ENCODE measurements around the gene EXO1.

- CAGE, long polyA plus RNA: no peak
- RRBS: no CpG with 5 or more reads among the region's 5 CpGs
Observed at GRCh38 chr1:235156508-235157101, 4.4 kb downstream of the RBM34 start.

GRCh38 chr1:235304790-235305663 is 23.0 kb downstream of the ARID4B start:
- CAGE, long polyA plus RNA: no peak
- RRBS: no CpG with 5 or more reads among the region's 7 CpGs

DNA sequence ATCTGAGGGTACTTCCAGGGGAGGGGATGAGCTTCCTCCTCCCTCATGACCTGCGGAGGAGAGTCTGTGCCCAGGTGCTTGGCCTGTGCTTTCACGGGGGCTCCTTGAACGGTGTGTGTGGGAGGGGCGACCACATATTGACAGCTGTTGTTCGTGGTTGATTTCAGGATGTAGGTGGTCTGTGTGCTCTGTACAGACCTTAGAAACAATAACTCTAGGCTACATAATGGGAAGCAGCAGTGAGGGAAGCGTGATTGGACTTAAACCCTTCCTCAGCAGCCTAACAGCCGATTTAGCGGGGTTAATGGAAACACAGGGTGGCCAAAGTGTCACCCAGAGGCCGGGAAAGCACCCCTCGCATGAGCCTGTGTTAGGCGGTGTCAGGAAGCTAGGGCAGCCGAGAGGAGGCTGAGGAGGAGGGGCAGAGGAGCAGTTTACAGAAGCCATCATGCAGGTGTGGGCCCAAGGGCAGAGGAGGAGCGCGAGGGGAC is 56.0 kb downstream of the TBCE start:
- CAGE, long polyA plus RNA: no peak
- RRBS: no CpG with 5 or more reads among the region's 14 CpGs

DNA sequence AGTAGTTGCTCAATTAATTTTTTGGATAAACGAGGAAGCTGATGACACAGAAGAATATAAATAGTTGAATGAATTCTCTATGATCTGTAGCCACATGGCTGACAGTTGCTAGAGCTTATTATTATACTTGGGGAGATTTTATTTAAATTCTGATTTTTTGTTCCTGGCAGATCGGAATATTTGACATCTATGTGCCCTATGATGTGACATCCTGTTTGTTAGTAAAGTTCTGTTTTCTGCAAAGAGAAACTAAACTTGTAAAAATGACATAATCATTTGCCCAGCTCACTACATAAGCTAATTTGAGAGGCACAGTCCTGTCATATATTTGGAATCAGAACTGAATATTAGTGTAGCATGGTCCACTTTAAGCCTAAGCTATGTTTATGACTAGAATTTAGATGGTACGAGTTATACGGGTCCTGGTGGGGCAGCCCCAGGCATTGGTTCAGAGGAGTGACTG is 9.8 kb upstream of the LYST start:
- CAGE, long polyA plus RNA: no peak
- RRBS: no CpG with 5 or more reads among the region's 4 CpGs

DNA sequence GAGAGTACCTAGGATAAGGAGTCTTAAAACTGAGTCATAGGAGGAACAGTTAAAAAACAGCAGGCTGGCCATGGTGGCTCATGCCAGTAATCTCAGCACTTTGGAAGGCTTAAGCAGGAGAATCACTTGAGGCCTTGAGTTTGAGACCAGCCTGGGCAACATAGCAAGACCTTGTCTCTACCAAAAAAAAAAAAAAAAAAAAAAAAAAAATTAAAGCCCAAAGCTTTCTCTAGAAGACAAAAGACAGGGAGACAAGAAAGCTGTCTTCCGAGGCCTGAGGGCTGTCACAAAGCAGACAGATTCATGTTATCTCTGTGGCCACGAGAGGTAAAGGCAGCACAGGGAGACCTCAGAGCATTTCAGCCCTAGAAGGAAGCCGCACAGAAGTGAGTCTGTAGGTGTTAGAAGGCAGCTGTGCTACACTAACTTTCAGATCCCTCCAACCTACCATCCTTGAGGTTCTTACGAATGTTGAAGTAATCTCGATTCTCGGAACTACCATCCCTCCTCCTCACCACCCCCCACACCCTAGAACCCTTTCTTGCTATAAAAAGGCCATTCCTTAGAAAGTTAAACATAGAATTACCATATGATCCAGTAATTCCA is 21.3 kb upstream of the LYST start:
- CAGE, long polyA plus RNA: no peak
- RRBS: no CpG with 5 or more reads among the region's 6 CpGs

DNA sequence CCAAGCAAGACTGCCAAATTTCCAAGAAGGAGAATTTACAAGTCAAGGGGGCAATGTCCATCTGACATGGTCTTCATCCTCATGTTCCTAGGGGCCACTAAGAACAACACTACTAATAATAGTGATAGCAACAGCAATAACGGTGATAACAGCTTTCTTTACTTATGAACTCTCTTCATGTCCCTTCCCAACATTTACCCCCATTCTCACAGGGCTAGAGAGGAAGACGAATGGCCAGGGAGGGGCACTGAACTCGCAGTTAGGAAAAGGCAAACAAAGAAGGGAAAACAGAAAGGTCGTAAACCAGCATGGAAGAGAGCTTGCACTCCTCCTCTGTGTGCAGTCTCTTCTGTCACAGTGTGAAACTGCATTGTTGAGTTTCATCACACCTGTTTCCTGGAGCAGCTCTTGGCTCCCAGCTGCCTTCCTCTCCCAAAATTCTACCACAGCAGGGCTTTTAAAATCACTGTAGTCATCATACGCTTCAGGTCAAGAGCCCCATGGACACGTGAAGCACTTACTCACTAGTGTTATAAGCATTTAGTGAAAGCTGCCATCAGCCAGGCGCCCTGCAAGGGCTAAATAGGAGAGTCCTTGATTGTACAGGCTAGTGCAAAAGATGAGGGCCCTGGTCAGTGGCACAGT is 63.3 kb downstream of the NID1 start:
- CAGE, long polyA plus RNA: no peak
- RRBS: no CpG with 5 or more reads among the region's 7 CpGs

DNA sequence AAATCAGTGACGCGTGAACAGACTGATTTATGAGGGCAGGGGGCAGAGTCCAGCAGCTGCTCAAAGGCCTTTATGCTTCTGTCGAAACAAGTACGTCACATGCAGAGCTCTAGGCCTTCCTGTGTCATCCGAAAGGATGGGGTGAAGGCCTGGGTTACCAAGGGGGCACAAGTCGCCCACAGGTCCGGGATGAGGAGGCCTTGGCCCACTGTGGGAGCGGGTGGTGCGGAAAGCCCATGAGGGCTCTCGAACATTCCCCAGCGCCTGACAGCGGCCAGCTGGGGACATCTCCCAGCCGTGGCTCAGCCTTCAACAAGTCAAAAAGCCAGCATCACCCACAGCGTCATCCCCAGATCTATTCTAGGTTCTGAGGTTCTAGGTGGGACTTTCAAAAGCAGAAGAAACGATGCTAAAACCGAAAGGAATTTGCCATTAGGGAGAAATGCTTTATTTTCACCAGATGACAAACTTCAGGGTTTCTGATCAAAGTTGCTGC is 17.4 kb downstream of the GPR137B start:
- CAGE, long polyA plus RNA: no peak
- RRBS: no CpG with 5 or more reads among the region's 16 CpGs

- CAGE, long polyA plus RNA: no peak
- RRBS: no CpG with 5 or more reads among the region's 17 CpGs
Observed at GRCh38 chr1:236280387-236281271, 1.1 kb downstream of the ERO1B start.

DNA sequence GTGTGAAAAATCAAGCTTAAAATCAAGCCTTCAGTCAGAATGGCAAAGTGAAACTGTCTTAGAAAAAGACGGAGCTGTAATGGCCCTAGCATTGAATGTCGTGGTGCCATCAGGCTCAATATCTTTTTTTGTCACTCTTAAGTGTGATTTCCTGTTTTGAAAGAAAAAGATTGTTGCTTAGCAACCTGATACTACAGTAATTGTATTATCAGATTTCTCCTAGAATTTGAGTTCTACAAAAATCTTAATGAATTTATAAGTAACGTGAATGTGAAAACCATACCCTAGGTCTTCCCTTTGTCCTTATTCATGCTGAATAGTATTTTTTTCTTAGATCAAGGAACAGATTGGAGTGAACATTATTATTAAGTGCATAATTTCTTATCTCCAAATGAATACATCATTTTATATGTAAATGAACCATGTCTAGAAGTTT is 22.2 kb downstream of the EDARADD start:
- CAGE, long polyA plus RNA: no peak
- RRBS: no CpG with 5 or more reads among the region's 3 CpGs

GRCh38 chr1:236545124-236545813 is 21.5 kb downstream of the LGALS8 start:
- CAGE, long polyA plus RNA: no peak
- RRBS: no CpG with 5 or more reads among the region's 7 CpGs

GRCh38 chr1:236835045-236835877 is 40.2 kb downstream of the MTR start:
- CAGE, long polyA plus RNA: no peak
- RRBS: no CpG with 5 or more reads among the region's 9 CpGs

DNA sequence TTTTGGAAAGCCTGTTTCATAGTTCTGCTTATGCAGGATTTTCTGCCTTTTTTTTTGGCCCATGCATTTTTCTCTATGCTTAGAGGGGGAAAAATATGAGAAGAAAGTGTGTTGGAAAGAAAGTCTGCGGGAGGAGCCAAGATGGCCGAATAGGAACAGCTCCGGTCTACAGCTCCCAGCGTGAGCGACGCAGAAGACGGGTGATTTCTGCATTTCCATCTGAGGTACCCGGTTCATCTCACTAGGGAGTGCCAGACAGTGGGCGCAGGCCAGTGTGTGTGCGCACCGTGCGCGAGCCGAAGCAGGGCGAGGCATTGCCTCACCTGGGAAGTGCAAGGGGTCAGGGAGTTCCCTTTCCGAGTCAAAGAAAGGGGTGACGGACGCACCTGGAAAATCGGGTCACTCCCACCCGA is 33.2 kb downstream of the RYR2 start:
- CAGE, long polyA plus RNA: no peak
- RRBS: no CpG with 5 or more reads among the region's 20 CpGs

DNA sequence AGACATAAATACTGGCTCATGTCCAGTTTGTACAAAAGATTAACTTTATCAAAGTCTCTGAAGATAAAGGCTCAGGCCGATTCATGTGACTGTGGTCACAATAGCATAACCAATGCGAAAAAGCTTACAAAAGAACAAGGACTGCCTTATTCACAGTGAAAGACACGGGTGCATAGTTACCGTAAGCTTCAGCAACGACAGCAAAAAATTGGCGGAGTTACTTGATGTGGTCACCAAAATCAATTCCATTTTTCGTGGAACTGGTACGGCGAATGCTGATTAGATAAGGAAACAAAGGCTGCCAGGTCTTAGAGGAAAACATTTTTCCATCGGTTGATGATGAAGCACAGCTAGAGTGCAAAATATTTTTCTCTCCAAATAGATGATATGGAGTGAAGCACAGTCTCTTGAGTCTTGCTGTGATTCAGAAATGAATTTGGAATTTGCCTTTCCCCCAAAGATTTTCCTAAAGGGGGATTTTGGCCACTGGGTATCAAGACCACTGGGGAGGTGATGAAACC is 173.4 kb upstream of the CHRM3 start:
- CAGE, long polyA plus RNA: no peak
- RRBS: no CpG with 5 or more reads among the region's 10 CpGs

DNA sequence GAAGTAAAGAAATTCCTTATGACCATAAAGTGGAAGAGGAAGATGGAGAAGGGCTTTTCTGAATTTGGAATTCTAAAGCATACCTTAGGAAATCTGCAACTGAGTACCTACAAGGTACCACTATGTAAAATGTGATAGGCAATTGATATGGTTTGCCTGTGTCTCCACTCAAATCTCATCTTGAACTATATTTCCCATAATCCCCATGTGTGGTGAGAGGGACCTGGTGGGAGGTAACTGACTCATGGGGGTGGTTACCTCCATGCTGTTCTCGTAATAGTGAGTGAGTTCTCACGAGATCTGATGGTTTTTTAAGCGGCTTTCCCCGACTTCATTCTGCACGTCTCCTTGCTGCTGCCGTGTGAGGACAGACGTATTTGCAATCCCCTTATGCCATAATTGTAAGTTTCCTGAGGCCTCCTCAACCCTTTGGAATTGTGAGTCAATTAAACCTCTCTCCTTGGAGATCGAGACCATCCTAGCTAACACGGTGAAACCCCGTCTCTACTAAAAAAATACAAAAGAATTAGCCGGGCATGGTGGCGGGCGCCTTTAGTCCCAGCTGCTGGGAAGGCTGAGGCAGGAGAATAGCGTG is 21.6 kb downstream of the CHRM3 start:
- CAGE, long polyA plus RNA: no peak
- RRBS: no CpG with 5 or more reads among the region's 14 CpGs

GRCh38 chr1:239714326-239715160 is 328.2 kb downstream of the CHRM3 start:
- CAGE, long polyA plus RNA: no peak
- RRBS: no CpG with 5 or more reads among the region's 4 CpGs

DNA sequence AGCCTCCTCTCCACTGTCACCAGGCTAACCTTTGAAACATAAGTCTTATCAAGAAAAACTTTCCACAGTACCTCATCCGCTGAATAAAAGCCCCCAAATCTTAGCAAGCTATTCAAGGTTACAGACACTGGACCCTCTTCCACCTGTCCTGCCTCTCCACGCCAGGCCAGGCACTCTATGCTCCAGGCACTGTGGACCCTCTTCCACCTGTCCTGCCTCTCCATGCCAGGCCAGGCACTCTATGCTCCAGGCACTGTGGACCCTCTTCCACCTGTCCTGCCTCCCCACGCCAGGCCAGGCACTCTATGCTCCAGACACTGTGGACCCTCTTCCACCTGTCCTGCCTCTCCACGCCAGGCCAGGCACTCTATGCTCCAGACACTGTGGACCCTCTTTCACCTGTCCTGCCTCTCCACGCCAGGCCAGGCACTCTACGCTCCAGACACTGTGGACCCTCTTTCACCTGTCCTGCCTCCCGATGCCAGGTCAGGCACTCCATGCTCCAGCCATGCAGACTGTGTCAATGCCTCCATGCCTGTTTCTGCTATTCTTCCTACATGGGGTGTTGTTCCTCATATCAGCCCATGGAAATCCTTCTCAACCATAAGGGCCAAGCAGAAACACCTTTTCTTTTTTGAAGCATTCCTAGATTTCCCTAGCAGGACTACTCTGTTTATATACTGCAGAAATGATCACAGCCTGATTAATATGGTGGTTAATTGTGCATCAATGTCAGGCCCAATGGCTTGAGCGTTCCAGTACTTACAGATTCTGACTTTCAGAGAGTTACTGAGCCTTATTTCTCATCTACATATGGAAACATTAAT is 16.1 kb downstream of the CHML start:
- CAGE, long polyA plus RNA: no peak
- RRBS: no CpG with 5 or more reads among the region's 8 CpGs

- CAGE, long polyA plus RNA: no peak
- RRBS: no CpG with 5 or more reads among the region's 11 CpGs
Observed at GRCh38 chr1:241633963-241634755, 6.0 kb downstream of the CHML start.

DNA sequence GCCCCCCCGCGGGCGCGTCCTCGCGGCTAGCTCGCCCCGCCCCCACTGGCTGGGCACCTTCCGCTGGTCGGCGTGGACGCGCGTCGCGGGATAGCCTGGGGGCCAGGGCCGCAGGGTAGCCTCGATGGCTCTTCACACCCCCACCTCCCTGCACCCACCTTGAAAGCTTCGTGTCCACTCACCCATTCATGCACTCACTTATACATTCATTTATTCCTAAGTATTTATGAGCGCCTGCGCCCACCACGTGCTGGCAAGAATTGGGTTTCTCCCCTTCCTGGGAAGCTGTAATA is 280 bp upstream of the CHML start:
- CAGE, long polyA plus RNA: no peak
- RRBS: no CpG with 5 or more reads among the region's 22 CpGs

DNA sequence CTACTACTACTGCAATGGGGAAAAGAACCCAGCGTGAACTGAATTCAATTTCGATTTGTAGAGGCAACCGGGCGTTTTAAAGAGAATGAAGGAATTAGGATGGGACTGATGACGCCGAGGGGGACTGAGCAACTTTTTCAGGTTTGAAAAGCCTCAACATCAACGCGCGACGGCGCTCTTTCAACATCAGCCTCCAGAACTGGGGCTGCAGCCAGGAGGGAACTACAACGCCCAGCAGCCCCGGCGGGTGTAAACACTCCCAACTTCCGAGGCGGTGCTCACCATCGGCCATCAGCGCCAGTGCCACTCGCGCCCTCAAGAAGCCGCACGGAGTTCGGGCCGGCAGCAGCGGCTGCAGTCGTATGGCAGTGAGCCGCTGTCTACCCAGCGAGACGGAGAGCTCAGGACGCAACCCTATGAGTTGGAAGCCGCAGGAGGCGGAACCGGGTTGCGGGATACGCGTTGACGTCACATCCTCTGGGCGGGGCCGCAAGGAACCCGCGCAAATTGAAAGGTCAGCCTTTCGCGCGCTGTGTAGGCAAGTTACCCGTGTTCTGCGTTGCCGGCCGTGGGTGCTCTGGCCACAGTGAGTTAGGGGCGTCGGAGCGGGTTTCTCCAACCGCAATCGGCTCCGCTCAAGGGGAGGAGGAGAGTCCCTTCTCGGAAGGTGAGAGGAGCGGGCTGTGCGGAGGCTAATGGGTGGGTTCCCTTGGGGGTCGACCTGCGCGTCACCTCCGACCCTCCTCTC is at the start of gene EXO1:
Gene EXO1, plus strand, starts transcription at position 518 of the 748 bp plus-strand sequence.
- CAGE, long polyA plus RNA: start-site peak on the plus strand centred at position 511 of the sequence, 17 bp wide, 41 and 36 reads in 2 replicates
- RRBS: under 1% methylated on average over 23 of the region's 61 CpGs

- CAGE, long polyA plus RNA: no peak
- RRBS: no CpG with 5 or more reads among the region's 13 CpGs
Observed at GRCh38 chr1:243316376-243317242, 60.8 kb downstream of the SDCCAG8 start.

All from BJ (cell line).